Measurements from ENCODE around the genes CPLX1 and TMEM175.

- CAGE, long polyA plus RNA: no peak
Observed at GRCh38 chr4:72752-73116, 19.6 kb downstream of the ZNF595 start.

GRCh38 chr4:120948-121842, 3.1 kb upstream of the ZNF718 start:
- CAGE, long polyA plus RNA: no peak
- RRBS: no CpG with 5 or more reads among the region's 12 CpGs

- CAGE, long polyA plus RNA: no peak
- RRBS: no CpG with 5 or more reads among the region's 1 CpG
Observed at GRCh38 chr4:435359-435937, 63.5 kb downstream of the ZNF721 start.

GRCh38 chr4:442067-442935, 56.7 kb downstream of the ZNF721 start:
- CAGE, long polyA plus RNA: no peak
- RRBS: no CpG with 5 or more reads among the region's 8 CpGs

GRCh38 chr4:666021-666242, 8.1 kb downstream of the ATP5ME start:
- CAGE, long polyA plus RNA: no peak
- RRBS: no CpG with 5 or more reads among the region's 10 CpGs

DNA sequence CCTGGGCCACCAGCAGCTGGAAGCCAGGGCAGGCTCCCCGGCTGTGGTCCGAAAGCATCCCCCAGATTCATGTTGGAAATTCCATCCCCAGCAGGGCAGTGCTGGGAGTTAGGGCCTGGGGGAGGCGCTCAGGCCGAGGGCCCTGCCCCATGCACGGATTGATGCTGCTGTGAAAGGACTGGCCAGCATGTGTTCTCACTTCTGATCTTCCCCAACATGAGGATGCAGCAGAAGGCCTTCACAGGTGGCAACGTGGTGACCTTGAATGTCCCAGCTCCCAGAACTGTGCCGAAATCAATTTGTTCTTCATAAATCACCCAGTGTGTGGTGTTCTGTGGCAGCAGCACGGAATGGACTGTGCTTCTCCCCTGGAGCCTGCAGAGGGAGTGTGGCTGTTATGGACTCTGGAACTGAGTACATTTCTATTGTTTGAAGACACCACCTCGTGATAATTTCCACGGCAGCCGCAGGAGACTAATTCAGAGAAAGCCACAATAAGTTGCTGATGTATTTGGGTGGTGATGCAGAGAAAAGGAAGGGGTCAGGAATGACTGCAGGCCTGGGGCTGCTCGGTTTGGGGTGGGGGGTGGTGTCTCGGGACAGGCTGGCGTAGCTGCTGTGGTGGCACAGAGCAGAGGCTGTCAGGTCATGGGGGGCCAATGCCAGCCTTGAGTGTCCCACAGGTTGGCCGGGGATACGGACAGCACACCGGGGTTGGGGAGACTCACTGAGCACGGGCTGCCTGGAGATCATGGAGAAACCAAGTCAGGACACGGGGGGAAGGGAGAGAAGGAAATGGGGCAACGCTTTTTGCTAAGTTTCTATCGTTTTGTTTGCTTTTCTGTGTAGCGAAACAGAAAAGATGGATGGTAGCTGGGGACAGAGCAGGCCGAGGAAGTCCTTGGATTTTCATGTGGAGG, 57.0 kb downstream of the PCGF3 start:
- CAGE, long polyA plus RNA: no peak
- RRBS: no CpG with 5 or more reads among the region's 23 CpGs

- CAGE, long polyA plus RNA: no peak
- RRBS: no CpG with 5 or more reads among the region's 22 CpGs
Observed at GRCh38 chr4:765655-766532, 60.0 kb downstream of the CPLX1 start.

DNA sequence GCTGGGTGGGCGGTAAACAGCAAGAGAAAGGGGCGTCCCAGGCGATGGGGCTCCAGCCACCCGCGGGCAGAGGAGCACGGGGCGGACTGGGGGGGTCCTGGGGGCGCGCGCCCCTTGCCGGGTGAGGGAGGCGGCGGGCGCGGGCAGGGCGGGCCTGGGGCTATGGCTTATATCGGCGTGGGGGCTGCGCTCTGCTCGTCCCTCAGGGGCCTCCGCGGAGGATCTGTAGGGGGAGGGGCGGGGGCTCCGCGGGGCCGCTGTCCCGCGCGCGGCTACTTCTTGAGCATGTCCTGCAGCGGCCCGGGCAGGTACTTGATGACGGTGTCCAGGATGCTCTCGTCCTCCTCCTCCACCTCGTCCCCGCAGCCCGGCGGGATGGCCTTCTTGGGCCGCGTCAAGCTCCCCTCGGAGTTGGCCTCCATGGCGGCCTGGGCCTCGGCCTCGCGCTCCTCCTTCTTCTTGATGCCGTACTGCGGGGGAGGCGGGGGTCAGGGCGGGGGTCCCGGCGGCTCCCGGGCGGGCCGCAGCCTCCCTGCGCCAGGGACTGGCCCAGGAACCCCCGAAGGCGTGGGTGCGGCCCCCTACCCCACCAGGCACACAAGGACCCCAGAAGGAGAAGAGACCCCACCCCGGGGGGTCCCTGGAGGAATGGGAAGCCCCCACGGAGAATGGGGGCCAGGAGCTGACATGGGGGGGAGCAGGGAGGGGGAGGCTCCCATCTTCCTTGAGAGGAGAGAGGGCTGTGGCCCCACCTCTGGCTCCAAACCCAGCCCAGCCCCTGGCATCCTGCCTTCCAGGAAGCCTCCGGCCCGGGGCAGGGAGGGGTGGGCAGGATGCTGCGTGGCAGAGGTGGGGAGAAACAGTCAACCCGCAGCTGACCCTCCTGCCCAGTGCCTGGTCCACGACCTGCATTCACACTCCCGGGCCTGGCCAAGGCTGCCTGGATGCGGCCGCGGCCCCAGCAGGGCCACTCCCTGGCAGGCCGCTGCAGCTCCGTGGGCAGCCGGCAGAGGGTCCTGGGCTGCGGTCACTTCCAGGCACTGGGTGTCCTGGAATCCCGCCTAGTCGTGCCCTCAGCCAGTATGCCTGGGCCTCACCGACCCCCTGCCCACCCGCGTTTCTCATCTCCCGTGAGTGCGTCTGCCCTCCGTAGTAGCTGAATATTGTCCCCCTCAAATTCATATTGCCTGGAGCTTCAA, 39.3 kb downstream of the CPLX1 start:
- CAGE, long polyA plus RNA: no peak
- RRBS: 31% methylated on average over 16 of the region's 81 CpGs

- CAGE, long polyA plus RNA: no peak
- RRBS: no CpG with 5 or more reads among the region's 24 CpGs
Observed at GRCh38 chr4:787428-788173, 38.3 kb downstream of the CPLX1 start.

- CAGE, long polyA plus RNA: no peak
- RRBS: 10% methylated on average over 28 of the region's 93 CpGs
Observed at GRCh38 chr4:825852-826464, at the start of gene CPLX1. Gene CPLX1 (minus strand): TSS chr4:826129.

DNA sequence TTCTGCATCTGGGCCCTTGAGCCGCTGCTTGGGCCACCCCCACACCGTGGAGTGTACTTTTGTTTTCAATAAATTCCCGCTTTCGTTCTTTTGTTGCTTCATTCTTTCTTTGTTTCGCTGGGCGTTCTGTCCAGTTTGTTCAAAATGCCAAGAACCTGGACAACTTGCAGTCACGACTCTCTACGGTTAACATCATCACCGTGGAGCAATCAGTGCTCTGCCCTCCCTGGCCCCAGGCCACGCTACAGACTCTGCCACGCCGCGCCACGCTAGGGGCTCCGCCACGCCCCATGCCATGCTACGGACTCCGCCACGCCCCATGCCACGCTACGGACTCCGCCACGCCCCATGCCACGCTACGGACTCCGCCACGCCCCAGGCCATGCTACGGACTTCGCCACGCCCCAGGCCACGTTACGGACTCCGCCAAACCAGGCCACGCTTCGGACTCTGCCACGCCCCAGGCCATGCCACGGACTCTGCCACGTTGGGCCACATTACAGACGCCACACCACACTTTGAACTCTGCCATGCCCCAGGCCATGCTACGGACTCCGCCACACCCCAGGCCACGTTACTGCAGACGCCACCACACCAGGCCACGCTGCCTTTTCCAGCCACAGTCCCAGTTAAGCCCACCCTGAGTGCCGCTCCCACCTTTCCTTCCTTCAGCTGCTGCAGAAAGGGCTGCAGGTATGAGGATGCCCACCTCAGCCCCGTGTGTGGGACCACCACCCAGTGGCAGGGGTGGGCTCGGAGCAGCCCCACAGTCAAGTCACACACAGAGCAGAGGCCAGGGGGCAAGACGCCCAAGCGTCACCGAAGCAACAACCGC, 26.7 kb downstream of the GAK start:
- CAGE, long polyA plus RNA: no peak
- RRBS: no CpG with 5 or more reads among the region's 51 CpGs

- CAGE, long polyA plus RNA: no peak
- RRBS: 90% methylated on average over 4 of the region's 18 CpGs
Observed at GRCh38 chr4:906633-907184, 25.4 kb downstream of the GAK start.

- CAGE, long polyA plus RNA: no peak
- RRBS: no CpG with 5 or more reads among the region's 11 CpGs
Observed at GRCh38 chr4:919323-919997, 12.7 kb downstream of the GAK start.

DNA sequence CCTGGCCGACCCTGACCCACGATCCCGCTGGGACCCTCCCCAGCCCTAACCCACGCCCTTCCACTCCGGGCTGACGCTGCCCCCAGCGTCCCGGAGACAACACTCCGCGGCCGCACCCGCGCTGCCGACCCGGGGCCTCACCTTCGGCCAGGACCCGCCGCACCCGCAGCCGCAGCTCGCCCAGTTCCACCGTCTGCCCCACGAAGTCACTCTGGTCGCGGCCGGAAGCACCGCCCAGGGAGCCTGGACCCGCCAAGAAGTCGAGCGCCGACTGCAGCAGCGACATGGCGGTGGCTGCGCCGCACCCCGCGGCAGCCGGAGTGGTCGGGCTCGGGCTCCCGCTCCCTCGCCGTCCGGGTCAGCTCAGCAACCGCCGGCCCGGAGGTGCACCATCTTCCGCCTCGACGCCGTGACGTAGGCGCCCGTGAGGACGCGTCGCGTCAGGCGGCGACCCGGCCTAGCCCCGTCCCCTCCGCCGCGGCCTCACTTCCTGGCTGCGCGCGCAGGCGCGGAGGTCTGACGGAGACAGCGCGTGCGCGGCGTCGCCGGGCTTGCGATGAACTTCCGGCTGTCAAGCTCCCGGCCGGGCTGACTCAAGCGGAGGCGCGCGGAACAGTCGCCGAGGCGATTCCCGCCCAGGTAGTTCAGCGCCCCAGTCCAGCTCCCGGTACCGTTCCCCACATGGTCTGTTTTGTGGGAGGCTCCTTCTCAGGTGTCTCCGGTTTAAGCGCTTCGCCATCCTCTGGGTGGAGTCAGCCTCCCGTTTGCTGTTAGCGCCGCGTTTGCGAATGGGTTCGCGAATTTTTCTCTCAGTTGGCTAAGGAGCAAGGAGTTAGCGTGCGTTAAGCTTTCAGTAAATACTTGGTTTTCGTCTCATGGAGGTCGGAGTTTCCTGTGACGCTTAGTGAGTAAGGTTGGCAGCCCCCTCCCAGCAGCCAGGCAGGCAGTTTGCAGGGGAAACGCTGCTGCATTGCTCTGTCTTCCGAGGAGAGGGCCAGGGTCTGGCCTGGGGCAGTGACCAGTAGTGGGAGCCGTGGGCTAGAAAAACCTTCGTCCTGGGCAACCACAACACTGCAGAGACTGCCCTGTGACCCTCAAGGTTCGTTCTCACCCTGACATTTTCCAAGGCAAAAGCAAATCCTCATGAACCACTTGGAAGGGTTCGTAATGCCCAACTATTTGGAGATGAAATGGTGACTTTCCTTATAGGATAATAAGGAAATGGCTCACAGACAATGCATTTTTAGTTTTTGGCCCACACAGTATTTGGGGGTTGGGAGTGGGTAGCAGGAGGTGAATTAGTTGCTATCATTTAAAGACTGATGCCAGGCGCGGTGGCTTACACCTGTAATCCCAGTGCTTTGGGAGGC, at the start of gene TMEM175:
TMEM175 (plus strand) TSS at position 559 of the 1,370 bp plus-strand sequence.
- CAGE, long polyA plus RNA: start-site peak on the minus strand centred at position 397 of the sequence, 19 bp wide, 97 and 35 reads in 2 replicates
- RRBS: 1% methylated on average over 67 of the region's 116 CpGs

DNA sequence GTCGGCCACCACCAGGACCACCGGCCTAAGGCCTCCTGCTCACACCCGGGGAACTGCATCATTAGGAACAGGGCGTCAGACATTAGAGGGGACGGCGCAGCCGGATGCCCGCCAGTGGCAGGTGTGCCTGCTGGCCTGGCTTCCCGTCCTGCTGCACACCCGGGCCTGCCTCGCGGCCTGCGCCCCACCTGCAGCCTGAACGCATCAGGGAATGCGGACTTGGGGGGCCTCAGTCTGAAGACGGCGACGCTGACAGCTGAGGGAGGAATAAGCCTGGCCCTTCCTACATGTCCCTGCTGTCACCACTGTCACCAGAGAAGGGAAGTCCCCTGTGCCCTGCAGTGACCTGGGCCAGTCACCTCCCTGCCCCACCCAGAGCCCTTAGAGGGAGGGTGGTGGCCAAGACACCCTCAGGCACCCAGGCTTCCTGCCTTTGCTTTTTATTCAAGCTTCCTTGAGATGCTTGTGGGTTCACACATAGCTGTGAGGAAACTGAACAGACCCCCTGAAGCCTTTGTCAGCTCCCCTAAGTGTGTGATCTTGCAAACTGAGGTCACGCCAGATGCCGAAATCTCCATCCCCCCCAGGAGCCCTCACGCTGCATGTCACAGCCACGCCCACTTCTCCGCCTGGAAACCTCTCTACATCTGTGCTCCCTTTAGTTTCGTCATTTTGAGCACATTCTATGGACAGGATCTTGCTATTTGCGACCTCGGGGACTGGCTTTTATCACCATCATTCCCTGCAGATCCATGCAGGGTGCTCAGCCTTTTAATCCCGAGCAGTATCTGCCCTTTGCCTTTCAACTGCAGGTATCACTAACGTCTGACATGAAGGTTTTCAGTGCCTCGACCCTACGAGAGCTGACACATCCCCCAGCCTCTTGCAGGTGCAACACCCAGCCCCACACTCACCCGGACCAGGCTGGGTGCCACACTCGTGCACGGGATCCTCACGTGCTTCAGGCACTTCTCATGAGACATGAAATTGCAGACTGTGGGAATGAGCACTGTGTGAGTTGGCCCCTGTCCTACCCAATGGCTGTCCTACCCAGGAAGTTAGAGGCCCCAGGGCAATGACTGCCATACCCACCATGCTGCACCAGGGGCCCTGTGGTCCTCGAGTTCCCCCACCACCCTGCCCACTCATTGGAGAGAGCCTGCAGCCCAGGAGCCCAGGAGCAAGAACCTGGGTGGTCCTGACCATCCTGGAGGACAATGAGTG, 2.9 kb downstream of the DGKQ start:
- CAGE, long polyA plus RNA: no peak
- RRBS: 93% methylated on average over 8 of the region's 35 CpGs

- CAGE, long polyA plus RNA: no peak
- RRBS: 34% methylated on average over 2 of the region's 15 CpGs
Observed at GRCh38 chr4:997970-998610, 4.9 kb upstream of the SLC26A1 start.

DNA sequence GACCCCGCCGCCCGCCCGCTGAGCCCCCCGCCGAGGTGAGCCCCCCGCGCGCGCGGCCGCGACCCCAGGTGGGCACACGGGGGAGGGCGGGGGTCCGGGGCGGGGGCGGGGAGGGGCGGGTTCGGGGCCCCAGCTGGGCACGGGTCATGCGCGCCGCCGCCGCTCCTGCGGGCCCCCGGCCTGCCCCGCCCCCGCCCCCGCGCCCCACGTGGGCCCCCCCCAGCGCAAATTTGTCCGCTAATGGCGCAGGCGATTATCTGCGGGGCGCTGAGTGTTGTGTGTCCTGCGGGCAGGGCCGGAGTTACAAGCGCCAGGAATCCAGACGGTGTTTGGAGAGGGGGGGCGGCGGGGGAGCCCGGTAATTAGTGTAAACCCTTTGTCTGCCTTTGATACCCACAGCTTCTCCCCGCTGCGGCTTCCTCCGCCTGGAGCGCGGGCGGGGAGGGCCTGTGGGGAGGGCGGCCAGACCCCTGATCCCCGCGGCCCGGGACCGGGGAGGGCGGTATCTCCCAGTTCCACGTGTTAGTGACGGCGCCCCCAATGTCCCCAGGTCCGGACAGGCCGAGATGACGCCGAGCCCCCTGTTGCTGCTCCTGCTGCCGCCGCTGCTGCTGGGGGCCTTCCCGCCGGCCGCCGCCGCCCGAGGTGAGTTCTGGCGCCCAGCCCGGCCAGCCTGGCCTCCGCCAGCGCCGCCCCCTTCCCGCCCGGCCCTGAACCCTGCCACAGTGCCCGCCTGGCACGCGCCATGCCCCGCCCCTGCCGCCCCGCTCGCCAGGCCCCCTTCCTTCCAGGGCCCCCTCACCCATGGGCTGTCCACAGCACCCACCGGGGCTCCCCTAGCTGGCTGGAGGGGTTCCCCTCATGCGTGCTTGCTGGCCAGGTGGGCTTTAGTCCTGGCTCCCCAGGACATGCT, 750 bp downstream of the FGFRL1 start:
- CAGE, long polyA plus RNA: no peak
- RRBS: 5% methylated on average over 53 of the region's 89 CpGs

GRCh38 chr4:1014316-1015145, 3.1 kb downstream of the FGFRL1 start:
- CAGE, long polyA plus RNA: no peak
- RRBS: 100% methylated on average over 3 of the region's 35 CpGs

- CAGE, long polyA plus RNA: no peak
- RRBS: no CpG with 5 or more reads among the region's 1 CpG
Observed at GRCh38 chr4:1126891-1127535, 13.6 kb upstream of the RNF212 start.

- CAGE, long polyA plus RNA: no peak
- RRBS: no CpG with 5 or more reads among the region's 1 CpG
Observed at GRCh38 chr4:1160194-1160725, 12.1 kb downstream of the SPON2 start.